Spleen (tissue), 7 donors: ENCODE results near the gene CYS1.

- PRO-cap, 4 experiments = no peak in any of the 4 experiments
- RAMPAGE, long total RNA, 4 experiments = no peak in any of the 4 experiments
These were observed 63.9 kb upstream of the ASAP2 start for GRCh38 chr2:9142550-9143301.

DNA sequence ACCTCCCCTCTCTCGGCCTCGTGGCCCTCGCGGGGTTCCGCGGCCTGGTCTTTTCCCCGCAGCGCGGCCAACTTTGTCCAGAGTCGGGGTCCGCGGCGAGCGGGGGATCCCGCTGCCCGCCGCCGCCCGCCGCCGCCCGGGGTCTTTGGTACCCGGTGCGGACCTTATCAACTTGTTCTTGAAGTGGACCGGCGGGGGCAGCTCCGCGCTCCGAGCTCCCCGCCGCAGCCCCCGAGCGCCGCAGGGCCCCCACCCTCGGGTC, 753 bp downstream of the ASAP2 start:
- PRO-cap, 4 experiments = no peak in any of the 4 experiments
- RAMPAGE, long total RNA, 4 experiments = no peak in any of the 4 experiments

- PRO-cap, 4 experiments = no peak in any of the 4 experiments
- RAMPAGE, long total RNA, 4 experiments = no peak in any of the 4 experiments
These were observed 45.2 kb downstream of the ASAP2 start for GRCh38 chr2:9251638-9252357.

DNA sequence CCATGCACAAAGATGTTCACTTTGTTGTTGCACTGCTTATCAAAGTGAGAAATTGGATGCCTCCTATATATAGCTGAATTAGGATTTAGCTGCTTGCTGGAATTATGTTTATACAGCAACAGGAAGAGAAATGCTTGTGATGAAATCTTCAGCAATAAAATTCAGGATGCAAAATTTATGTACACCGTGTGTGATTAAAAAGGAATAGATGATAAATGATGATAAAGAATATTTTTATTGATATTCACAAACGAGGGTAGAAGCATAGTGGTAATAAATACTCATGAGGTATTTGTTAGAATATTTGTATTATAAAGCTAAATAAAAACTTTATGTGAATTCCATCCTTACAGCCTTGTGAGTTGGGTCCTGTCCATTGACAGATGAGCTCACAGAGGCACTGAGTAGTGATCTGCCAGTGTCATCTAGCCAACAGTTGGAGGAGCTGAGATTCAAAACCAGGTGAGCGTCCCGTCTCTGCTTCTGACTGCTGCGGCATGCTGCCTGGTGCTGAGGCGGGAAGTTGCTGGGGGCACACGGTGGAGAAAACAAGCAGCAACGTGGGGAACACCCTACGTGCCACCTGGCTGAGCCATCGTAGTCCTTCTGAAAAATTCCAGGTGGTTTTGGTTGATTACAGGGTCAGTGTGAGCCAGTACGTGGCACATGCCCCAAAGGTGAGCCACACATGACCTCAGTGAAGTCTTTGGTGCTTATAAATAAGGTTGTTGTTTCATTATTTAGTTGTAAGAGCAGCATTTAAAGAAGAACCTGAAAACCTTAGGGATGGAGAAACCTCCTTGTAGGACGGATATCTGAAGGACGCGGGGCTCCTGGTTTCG, 80.3 kb downstream of the ASAP2 start:
- PRO-cap, 4 experiments = no peak in any of the 4 experiments
- RAMPAGE, long total RNA, 4 experiments = no peak in any of the 4 experiments

- PRO-cap, 4 experiments = no peak in any of the 4 experiments
- RAMPAGE, long total RNA, 4 experiments = no peak in any of the 4 experiments
These were observed 78.9 kb downstream of the ITGB1BP1 start for GRCh38 chr2:9344305-9344964.

DNA sequence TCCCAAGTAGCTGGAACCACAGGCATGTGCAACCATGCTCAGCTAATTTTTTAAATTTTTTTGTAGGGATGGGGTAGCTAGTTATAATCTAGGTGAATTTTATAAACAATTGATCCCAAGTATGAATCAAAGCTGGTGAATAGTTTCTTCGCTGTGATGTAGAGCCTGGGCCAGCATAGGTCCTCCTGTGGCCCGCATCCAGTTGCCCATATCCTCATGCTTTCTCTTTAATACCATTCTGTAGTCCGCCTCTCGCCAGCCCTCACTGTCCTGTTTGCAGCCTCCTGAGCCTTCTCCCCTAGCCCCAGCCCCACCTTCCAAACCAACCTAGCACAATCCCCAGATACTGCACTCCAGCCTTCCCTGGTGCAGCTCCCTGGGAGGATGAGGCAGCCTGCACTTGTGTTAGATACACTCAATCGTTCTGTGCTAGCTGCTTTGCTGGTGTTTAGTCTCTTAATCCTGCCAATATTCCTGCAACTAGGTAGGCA, 9.1 kb downstream of the IAH1 start:
- PRO-cap, 4 experiments = no peak in any of the 4 experiments
- RAMPAGE, long total RNA, 4 experiments = no peak in any of the 4 experiments

DNA sequence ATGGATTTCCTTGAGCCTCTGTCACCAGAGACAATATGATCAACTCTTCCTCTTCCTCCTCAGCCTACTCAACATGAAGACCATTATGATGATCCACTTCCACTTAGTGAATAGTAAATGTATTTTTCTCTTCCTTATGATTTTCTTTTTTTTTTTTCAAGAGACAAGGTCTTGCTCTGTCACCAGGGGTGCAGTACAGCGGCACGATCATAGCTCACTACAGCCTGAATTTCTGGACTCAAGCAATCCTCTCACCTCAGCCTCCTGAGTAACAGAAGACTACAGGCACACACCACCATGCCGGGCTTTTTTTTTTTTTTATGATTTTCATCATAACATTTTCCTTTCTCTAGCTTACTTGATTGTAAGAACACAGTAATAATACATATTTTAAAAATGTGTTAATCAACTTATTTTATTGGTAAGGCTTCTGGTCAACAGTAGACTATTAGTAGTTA, 31.9 kb downstream of the ADAM17 start:
- PRO-cap, 4 experiments = no peak in any of the 4 experiments
- RAMPAGE, long total RNA, 4 experiments = no peak in any of the 4 experiments

DNA sequence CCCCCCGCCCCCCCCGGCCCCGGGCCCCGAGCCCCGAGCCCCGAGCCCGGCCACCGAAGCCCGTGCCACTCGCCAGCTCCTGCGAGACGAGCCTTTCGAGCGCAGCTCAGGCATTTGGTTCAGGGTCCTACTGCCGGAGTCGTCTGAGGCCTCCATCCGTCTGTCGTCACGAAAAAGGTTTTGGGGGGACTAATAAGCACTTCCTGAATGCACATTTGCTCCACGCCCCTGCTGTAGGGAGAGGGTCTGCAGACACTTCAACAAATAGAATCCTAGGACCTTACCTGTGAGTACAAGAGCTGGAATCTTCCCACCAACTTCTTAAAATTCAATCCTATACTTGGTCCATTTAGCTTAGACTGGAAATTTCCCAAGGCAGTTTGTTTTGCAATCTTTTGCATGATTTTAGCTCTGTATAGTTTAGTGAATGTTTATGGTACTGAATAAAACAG, 703 bp upstream of the ADAM17 start:
- PRO-cap, 4 experiments = peak in 4 of 4 experiments; most common plus-strand start position 114 of the sequence (in 3); most common minus-strand start position 121 of the sequence (in 1)
- RAMPAGE, long total RNA, 4 experiments = no peak in any of the 4 experiments

DNA sequence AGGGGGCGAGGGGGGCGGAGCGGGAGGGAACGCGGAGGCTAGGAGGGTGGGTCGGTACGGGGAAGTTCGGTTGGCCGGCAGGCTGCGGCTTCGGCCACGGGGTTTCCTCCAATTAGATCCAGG, 191 bp upstream of the YWHAQ start:
- PRO-cap, 4 experiments = no peak in any of the 4 experiments
- RAMPAGE, long total RNA, 4 experiments = no peak in any of the 4 experiments

GRCh38 chr2:9644833-9645019, 13.9 kb upstream of the YWHAQ start:
- PRO-cap, 4 experiments = no peak in any of the 4 experiments
- RAMPAGE, long total RNA, 4 experiments = no peak in any of the 4 experiments

- PRO-cap, 4 experiments = no peak in any of the 4 experiments
- RAMPAGE, long total RNA, 4 experiments = no peak in any of the 4 experiments
These were observed 24.6 kb upstream of the YWHAQ start for GRCh38 chr2:9655372-9655883.

DNA sequence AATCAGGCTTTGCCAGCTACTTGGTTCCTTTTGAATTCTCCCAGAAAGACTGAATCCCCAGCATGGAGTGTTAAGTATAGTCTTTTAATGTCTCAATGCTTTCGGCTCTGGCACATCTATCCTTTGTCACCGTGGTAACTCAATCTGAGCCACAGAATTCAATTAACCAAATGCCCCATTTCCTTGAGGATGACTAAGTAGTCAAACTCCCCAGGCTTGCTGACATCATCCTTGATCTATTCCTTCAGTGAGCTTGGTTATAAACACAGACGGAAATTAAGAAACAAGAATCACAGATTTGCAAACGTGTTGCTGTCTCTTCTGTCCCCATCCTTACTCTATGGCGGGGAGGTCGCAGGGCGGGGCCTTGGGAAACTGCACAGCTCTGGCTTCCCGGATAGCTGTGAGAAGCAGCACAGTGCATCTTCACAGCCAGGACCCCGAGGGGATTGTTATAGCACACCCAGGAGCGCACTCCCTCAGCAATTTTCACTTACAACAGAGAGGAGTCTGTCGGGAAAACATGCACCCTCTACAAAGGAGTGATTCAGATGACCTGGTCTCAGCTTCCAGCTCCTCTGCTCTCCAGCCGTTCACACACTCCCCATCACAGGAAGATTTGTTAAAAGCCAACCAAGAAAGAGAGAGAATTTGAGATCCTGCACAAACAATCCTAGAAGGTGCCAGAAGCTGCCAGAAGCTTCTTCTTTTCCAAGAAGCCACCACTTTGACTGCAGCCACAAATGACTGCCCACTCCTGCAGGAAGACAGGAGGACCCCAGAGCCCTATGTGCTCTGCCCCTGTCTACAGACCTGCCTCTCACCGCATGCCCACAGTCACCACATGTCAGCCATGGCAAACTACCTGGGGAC, 44.8 kb upstream of the YWHAQ start:
- PRO-cap, 4 experiments = no peak in any of the 4 experiments
- RAMPAGE, long total RNA, 4 experiments = no peak in any of the 4 experiments

DNA sequence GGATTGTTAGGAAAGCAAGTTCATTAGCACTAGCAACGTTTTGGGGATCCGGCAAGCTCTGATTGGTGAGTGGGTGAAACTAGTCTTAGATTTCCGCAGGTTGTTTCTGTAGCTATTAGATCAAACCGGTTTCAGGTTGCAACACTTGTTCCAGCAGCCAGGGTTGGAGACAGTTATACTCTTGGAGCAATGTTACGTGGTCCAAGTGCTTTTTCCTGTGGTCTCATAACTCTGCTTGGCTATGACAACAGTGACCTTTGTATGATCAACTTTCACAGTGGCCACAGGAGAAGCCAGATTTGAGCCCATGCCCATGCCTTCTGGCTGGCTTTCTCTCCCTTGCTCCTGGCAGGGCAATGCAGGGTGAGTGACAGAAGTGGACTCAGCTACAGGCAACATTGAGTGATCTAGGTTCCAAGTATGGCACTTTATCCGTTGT, 84.5 kb upstream of the TAF1B start:
- PRO-cap, 4 experiments = no peak in any of the 4 experiments
- RAMPAGE, long total RNA, 4 experiments = no peak in any of the 4 experiments

GRCh38 chr2:9778472-9778888, 64.8 kb upstream of the TAF1B start:
- PRO-cap, 4 experiments = no peak in any of the 4 experiments
- RAMPAGE, long total RNA, 4 experiments = no peak in any of the 4 experiments

GRCh38 chr2:9819933-9820533, 23.2 kb upstream of the TAF1B start:
- PRO-cap, 4 experiments = no peak in any of the 4 experiments
- RAMPAGE, long total RNA, 4 experiments = no peak in any of the 4 experiments

DNA sequence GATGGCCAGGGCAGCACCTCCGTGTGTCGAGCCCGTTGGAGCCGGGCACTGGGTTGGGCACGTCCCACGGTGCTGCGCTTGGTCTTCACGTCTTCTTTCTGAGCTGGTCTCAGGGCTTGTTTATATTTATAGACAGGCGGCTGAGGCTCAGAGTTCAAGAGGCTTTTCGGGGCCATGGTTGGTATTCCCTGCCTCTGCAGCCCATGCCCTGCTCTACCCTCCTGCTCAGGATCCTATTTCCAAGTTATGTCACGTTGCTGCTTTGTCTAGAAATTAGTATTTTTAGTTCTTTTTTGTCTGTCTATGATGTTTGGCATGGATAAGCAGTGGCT, 44.0 kb upstream of the KLF11 start:
- PRO-cap, 4 experiments = no peak in any of the 4 experiments
- RAMPAGE, long total RNA, 4 experiments = no peak in any of the 4 experiments

DNA sequence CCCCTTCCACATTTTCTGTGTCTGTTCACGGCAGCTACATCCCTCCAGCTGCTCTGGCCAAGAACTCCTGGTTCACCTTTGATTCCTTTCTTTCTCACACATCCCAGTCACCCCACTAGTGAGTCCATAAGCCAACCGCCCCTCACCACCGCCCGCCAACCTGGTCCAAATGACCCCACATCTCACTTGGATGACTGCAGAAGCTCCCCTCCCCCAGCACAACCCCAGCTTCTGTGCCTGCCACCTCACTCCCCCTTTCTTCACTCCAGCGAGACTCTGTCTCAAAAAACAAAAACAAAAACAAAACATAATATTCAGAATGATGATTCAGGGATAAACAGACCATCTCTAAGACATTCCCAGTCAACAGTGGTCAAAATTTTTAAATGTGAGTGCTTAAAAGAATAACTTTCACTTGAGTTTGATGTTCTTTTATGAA, 3.2 kb downstream of the CYS1 start:
- PRO-cap, 4 experiments = peak in 1 of 4 experiments; most common minus-strand start position 162 of the sequence (in 1)
- RAMPAGE, long total RNA, 4 experiments = no peak in any of the 4 experiments

- PRO-cap, 4 experiments = peak in 1 of 4 experiments; most common plus-strand start chr2:10080319 (in 1); most common minus-strand start chr2:10080253 (in 1)
- RAMPAGE, long total RNA, 4 experiments = no peak in any of the 4 experiments
These were observed at the start of gene CYS1 for GRCh38 chr2:10079859-10080428. Gene CYS1 (minus strand): TSS chr2:10080411.

DNA sequence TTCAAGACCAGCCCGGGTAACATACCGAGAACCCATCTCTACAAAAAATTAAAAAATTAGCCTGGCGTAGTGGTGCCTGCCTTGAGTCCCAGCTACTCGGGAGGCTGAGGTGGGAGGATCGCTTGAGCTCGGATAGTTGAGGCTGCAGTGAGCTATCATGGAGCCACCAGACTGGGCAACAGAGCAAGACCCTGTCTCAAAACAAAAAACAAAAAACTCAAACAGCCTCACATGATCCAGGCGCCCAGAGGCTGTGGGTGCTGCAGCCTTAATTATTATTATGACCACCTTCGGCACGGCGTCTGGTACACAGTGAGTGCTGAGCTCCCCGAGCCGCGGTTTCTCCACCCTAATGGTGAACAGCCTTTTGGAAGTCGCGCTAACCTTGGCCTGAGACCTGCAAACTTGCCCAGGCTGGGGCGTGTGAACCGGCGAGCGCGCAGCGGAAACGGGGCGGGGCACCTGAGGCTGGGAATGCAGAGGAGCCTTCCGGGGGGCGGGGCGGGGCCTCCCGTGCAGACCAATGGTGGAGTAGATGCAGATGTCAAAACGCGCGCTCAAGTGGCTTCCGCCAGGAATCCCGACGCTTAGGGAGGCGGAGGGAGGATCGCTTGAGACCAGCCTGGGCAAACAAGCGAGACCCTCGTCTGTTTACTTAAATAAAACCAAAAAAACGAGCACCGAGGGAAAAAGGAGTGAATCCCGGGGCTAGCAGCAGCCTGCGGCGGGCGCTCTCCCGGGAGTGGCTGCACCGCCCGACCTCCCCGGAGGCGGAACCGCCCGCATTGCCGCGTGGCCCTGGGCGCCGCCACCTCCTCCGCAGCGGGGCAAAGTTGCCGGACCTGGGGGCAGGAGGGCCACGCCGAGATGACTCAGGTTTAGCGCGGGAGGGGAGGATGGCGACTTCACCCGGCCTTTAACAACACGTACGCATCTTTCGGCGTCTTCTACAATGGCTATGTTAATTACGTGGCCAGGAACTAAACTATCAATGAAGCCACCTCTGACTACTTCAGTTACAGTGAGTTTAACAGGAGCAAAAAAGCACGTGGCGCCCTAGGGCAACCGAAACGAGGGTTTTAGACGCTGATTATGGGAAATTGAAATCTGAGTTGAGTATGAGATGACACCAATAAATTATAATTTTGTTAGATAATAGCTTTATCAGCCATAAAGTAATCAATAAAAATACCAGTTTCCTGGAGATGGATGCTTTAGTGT, 2.3 kb upstream of the RRM2 start:
- PRO-cap, 4 experiments = peak in 3 of 4 experiments; most common plus-strand start position 825 of the sequence (in 2); most common minus-strand start position 392 of the sequence (in 3)
- RAMPAGE, long total RNA, 4 experiments = no peak in any of the 4 experiments

DNA sequence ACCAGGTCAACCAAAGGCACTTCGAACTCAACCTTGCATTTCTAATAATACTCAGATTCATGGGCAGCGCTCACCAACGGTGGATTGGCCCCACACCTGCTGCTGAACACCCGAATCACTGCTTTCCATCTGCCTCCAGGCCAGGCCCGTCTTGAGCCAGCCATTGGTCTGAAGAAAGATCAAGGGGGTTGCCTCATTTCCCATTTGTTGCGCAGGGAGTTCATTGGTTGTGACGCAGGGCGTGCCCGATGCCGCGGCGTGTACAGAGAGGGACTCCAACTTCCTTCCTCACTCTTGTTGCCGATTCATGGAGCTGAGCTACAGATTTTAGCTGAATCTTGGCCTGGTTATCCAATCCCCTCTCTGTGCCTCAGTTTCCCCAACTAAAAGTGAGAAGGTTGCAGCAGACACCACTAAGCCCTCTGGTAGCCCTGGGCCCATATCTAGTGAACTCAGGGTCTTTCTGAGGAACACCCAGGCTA, 61.0 kb upstream of the HPCAL1 start:
- PRO-cap, 4 experiments = no peak in any of the 4 experiments
- RAMPAGE, long total RNA, 4 experiments = no peak in any of the 4 experiments